A549 (cell line): ENCODE data around the gene SNX7.

- PRO-cap, result no peak
CAGE:
- cytosol, long polyA plus RNA, result no peak
- long polyA plus RNA, result no peak
- nucleus, long polyA plus RNA, result no peak
Observed at GRCh38 chr1:94300026-94300759, 62.8 kb upstream of the ARHGAP29 start.

- PRO-cap, result no peak
CAGE:
- cytosol, long polyA plus RNA, result no peak
- long polyA plus RNA, result no peak
- nucleus, long polyA plus RNA, result no peak
Observed at GRCh38 chr1:94319018-94319662, 81.8 kb upstream of the ARHGAP29 start.

DNA sequence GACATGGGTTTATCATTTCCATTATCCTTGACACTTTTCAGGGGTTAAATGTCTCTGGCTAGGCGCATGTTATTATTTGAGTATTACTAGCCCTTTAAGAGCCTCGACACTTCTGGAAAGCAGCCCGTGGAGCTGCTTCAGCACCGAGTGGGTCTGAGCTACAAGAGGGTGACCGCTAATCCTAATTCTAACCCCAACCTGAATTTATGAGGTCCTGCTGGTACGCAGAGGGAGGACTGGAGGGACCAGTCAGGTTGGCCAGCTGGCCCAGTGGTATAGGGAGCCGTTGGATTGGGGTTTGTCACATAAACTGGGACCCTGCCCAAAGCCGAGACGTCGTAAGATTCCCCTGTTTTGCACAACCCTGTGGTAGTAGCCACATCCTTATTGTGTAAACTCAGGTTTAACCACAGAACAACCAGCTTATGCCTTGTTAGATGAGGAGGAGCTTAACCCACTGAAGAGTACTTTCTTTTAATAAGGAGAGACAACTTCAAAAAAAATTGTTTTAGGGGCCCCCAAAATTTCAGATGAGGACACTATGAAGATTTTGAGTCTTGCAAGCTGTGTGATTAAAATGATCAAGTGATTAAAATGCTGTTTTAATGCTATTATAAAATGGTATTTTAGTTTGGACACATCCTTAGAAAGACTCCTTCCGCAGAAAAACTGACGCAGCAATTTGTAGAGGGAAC is 60.8 kb upstream of the F3 start:
- PRO-cap, result no peak
CAGE:
- cytosol, long polyA plus RNA, result no peak
- long polyA plus RNA, result no peak
- nucleus, long polyA plus RNA, result no peak

DNA sequence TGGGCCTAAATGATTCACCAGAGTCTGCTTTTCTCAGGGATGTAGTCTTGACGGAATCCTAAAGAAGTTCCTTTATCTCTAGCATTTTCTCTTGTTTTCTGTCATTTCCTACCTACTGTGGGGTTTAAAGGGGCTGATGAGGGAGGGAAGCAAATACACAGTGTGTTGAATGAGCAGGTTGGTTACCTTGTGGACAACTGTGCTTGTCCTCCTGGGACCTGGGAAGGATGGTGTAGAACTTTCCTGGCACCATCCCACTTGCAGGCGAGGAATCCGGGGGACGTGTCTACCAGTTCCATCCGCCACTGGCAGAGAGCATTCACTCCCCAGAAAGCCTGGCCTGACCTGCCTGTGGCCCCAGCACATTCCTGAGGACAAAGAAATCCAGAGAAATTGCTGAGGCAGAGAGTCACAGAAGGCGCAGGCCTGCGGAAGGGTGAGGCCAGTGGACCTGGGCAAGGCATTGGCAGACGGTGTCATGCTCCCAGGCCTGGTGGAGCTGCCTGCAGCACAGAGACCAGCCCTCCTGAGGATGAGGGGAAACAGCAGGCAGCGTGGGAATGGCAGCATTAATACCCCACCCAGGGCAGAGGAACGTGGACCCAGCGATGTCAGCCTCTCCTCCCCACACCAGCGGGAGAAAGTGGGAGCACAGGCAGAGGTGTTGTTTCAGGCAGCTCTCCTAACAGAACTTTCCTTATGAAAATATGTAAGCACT is 81.1 kb upstream of the F3 start:
- PRO-cap, result no peak
CAGE:
- cytosol, long polyA plus RNA, result no peak
- long polyA plus RNA, result no peak
- nucleus, long polyA plus RNA, result no peak

- PRO-cap, result no peak
CAGE:
- cytosol, long polyA plus RNA, result no peak
- long polyA plus RNA, result no peak
- nucleus, long polyA plus RNA, result no peak
Observed at GRCh38 chr1:94783305-94784097, 36.7 kb upstream of the SLC44A3 start.

DNA sequence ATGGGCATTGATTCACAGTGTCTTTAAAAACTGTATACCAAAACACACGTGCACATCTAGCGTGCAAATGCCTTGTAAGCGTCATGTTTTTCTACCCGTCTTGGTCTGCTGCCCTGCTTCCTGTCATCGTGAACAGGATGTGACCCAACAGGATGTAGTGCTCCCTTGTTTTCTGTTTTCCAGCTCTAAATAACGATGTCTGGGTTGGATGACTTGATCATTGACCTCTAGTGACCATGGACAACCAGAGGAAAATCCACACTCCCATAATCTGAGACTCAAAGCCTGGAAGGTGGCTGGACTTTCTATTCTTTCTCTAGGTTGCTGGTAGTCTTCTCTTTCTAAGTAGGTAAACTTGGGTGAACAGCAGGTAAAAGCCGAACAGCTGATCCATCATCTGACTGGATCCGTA is 24.6 kb upstream of the SLC44A3 start:
- PRO-cap, result no peak
CAGE:
- cytosol, long polyA plus RNA, result no peak
- long polyA plus RNA, result no peak
- nucleus, long polyA plus RNA, result no peak

DNA sequence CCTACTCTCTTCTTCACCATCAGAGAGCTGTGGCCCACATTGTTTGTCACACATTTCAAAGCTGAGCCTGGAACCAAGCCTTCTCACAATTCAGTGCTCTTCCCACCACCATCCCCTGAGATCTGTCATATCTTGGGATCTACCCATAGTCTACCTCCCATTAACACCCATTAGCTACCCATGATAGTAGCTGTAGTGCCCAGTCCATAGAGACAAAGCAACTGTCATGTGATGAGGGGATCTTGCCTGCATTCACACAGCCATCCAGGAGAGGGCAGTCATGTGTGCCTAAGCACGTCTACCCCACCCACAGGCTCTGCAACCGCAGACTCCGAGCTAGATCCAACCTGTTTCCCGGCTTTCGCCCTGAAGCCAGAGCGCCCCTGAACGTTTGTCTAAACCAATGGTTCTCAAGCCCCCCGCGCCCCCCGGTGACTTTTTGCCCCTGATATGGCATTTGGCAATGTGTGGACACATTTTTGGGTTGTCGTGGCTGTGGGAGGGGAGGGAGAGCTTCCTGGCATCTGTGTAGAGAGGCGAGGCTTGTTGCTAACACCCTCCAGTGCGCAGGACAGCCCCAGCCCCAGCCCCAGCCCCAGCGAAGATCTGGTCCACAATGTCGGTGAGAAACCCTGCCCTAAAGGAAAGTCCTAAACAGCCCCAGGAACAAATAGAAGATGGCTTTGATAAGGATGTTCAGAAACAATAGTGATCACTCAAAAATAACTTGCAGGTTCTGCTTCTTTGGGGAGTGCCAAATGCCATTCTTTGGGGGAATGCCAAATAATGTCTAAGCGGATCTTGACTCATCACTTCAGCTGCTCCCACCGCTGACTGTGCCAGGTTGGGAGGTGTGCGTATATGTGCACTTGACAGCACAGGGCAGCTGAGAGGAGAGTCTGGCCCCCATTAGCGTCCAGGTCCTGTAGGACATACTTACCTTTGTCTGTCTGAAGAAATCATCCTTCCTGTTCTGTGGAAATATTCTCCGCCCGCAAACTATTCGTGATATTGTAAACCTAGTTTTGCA is 34.5 kb downstream of the SLC44A3 start:
- PRO-cap, result no peak
CAGE:
- cytosol, long polyA plus RNA, result no peak
- long polyA plus RNA, result no peak
- nucleus, long polyA plus RNA, result no peak

- PRO-cap, result no peak
CAGE:
- cytosol, long polyA plus RNA, result no peak
- long polyA plus RNA, result no peak
- nucleus, long polyA plus RNA, result no peak
Observed at GRCh38 chr1:94926142-94926791, 643 bp downstream of the CNN3 start.

DNA sequence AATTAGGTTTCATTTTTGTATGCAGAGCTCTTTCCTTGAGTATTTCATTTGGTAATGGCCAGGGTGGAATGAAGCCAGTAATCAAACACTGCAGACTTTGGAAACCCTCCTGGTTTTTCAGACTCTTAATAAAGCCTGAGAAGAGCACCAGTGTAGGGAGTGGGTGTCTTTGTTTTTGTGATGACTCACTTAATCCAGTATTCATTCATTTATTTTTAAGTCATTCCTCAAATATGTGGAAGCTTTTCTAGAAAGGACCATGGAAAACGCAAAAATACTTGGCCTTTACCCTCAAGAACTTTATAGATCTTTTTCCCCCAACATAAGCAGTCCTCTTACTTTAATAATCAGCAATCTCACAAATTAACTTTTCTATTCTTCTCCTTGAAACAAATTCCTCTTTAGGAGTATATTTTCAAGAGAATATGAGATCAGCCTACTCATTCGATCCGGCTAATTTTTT is 49.0 kb downstream of the ALG14 start:
- PRO-cap, result no peak
CAGE:
- cytosol, long polyA plus RNA, result no peak
- long polyA plus RNA, result no peak
- nucleus, long polyA plus RNA, result no peak

DNA sequence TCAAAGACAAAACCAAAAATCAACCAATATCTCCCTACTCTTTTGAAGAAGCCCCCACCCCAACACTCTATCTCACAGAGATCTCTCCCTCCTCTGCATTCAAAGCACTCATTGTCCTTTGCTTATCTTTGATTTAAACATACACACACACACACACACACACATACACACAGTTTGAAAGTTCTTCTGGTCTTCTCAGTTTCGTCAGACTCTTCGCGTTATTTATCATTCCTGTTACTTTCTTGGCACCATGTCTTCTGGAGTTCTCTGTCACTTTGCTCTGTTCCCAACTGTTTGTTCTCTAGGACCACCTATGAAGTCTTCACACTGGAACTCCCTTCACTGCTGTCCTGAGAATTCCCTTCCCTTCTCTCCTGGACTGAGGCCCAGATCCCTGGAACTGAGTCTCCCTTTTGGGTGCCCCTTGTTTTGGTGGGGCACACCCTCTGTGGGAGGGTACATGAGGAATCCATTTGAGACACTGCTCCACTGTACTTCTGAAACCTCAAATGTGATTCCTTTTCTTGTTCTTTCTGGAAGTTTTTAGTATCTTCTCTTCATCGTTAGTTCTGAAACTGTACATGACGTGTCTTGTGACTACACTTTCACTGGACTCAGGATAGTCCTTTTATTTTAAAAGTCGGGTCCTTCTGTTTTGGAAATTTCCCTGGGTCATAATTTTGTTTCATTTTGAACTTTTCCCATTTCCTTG is 30.4 kb downstream of the ALG14 start:
- PRO-cap, result no peak
CAGE:
- cytosol, long polyA plus RNA, result no peak
- long polyA plus RNA, result no peak
- nucleus, long polyA plus RNA, result no peak

DNA sequence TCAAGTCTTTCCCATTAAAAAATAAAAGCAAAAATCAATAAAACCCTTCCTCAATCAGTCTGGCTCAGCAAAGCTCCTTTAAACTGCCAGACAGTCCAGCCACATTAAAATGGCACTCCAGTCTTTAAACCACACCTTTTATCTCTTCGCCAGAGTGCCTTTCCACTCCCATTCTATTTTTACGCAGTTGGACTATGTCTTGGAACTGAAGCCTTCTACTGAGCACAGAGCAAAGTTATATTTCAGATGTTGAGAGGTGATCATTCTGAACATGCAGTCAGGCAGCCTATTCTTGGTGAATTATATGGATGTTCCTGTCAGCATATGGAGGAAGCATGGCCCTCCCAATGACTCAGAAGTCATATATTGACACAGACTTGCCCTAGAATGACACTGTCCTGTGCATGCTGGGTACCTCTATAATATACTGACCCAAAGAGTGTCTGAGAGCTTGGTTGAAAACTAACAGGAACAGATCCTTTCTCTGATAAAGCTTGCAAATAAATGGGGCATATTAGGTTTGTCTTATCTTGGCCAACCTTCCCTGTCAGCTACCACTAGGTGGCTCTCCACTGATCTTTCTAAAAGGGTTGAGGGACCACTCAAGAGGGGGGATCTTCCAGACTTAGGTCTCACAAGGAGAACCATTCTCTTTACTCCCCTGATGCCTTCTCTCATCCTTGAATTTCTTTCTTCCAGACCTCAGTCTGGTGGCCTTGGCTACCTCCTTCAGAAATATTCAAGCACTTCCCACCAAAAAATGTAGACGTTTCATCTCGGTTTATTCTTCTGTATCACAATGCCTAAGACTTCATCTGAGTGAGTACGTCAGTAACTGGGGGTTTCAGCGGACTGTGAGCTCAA is 11.7 kb upstream of the ALG14 start:
- PRO-cap, result no peak
CAGE:
- cytosol, long polyA plus RNA, result no peak
- long polyA plus RNA, result no peak
- nucleus, long polyA plus RNA, result no peak

DNA sequence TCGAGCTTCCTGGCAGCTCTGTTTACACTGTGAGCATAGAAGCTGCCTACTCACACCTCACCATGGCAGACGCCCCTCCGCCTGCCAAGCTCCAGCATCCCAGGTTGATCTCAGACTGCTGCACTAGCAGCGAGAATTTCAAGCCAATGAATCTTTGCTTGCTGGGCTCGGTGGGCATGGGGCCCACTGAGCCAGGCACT is 17.6 kb upstream of the RWDD3 start:
- PRO-cap, result no peak
CAGE:
- cytosol, long polyA plus RNA, result no peak
- long polyA plus RNA, result no peak
- nucleus, long polyA plus RNA, result no peak

GRCh38 chr1:95232591-95233166 is 1.3 kb upstream of the RWDD3 start:
- PRO-cap, result no peak
CAGE:
- cytosol, long polyA plus RNA, result no peak
- long polyA plus RNA, result no peak
- nucleus, long polyA plus RNA, result no peak

- PRO-cap, result no peak
CAGE:
- cytosol, long polyA plus RNA, result no peak
- long polyA plus RNA, result no peak
- nucleus, long polyA plus RNA, result no peak
Observed at GRCh38 chr1:95233196-95233765, 729 bp upstream of the RWDD3 start.

DNA sequence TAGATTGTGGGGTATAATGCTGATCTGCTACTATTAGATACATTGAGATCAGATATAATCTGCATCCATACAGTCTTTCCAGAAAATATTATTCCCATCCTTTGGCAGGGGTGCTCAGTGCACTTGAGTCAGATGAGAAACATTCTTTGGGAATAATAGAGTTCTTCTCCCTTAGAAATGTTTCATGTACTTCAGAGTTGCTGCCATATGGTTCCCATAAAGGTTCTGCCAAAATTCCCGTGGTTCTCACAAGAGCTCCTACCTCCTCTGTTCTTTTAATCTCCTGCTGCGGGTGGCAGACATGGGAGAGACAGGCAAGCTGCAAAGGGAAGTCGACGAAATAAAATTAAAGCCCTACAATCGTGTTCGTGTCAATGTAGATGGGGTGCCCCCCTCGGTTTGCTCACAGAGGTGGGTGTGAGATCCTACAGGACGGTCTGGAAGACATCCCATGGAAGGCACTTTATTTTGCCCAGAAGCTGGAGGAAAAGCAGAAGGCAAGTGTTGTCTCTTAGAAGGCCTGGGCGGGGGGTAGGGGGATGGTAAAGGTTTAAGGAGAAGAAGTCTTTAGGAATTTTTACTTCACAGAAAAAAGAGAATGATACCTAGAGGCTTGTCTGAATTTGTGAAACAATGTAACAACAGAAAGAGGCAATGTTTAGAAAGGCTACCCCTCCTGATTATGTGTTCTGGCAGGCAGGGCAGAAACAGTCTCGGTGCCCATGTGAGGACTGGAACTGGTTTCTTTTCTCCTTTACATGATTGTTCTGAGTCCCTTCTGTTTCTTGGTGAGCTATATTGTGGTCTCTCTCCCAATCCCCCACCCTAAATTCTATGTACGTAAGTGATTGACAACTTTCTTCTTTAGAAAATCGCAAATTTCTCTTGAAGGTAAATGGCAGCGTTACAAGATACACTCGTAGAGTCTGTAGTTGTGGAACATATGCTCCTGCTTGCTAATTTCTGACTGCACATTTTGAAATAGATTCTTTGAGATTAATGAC is 276.2 kb downstream of the RWDD3 start:
- PRO-cap, result no peak
CAGE:
- cytosol, long polyA plus RNA, result no peak
- long polyA plus RNA, result no peak
- nucleus, long polyA plus RNA, result no peak

- PRO-cap, result no peak
CAGE:
- cytosol, long polyA plus RNA, result no peak
- long polyA plus RNA, result no peak
- nucleus, long polyA plus RNA, result no peak
Observed at GRCh38 chr1:97658571-97659502, 262.0 kb downstream of the DPYD start.

- PRO-cap, result no peak
CAGE:
- cytosol, long polyA plus RNA, result no peak
- long polyA plus RNA, result no peak
- nucleus, long polyA plus RNA, result no peak
Observed at GRCh38 chr1:98045006-98045710, 124.3 kb upstream of the DPYD start.

DNA sequence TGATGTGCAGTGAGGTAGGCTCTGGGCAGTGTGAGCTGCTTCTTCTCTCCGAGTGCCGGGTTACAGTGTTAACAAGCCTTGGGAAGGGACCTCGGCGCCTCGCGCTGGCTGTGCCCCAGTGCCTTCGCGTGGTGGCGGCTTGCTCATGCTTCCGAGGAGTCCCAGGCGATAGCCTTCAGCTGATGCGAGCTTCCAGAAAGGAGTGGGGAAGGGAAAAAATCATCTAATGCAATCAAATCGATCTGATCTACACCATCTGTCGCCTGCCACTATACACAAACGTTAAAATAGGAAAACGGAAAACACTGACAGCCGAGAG is 128.6 kb upstream of the DPYD start:
- PRO-cap, result no peak
CAGE:
- cytosol, long polyA plus RNA, result no peak
- long polyA plus RNA, result no peak
- nucleus, long polyA plus RNA, result no peak

DNA sequence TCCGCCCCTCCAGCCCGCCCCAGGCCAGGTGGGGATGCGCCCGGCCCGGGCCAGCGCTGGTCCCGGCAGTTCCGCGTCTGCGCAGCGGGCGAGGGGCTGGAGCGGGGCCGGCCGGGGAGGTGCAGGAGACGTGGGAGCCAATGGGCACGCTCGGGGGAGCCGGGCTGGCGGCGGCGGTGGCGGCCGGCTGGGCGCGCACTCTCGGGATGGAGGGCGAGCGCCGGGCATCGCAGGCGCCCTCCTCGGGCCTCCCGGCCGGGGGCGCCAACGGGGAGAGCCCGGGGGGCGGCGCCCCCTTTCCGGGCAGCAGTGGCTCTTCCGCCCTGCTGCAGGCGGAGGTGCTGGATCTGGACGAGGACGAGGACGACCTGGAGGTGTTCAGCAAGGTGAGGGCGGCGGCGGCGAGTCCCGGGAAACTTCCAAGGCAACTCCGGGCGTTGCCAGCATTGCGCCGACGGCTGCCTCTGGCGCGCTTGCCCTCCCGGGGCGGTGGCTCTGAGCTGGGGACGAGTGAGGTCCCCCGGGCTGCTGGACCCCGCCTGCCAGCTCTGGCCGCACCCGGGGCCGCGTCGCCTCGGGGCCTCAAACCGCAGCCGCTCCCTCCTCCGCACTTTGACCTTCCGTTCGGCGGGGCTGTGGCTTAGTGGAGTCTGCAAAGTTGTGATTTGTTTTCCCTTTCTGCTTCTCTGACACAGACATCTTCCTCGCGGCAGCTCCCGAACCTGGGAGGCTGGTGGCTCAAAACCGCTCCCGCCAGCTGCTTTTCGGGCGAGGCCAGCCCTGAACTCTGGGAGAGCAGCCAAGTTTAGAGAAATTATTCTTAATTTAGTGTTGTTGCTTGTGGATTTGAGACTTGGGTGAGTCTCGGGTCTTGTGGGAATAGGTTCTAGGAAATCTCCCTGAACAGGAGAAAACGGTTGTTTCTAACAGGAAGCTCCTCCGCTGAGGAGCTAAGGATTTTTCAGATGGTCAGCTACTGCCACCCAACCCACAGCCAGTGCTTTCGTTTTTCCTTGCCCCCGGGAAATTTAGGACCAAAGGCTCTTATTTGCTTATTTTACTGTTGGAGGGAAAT is at the start of gene SNX7:
SNX7 (plus strand) TSS at position 196 of the 1,075 bp plus-strand sequence.
- PRO-cap, result bidirectional peak, plus-strand start at position 196 of the sequence, minus-strand start at position 65 of the sequence
CAGE:
- cytosol, long polyA plus RNA, result no peak
- long polyA plus RNA, result no peak
- nucleus, long polyA plus RNA, result no peak

- PRO-cap, result no peak
CAGE:
- cytosol, long polyA plus RNA, result no peak
- long polyA plus RNA, result no peak
- nucleus, long polyA plus RNA, result no peak
Observed at GRCh38 chr1:98733235-98733941, 71.9 kb downstream of the SNX7 start.